A673 (cell line): ENCODE data around the gene CFAP157.

DNA sequence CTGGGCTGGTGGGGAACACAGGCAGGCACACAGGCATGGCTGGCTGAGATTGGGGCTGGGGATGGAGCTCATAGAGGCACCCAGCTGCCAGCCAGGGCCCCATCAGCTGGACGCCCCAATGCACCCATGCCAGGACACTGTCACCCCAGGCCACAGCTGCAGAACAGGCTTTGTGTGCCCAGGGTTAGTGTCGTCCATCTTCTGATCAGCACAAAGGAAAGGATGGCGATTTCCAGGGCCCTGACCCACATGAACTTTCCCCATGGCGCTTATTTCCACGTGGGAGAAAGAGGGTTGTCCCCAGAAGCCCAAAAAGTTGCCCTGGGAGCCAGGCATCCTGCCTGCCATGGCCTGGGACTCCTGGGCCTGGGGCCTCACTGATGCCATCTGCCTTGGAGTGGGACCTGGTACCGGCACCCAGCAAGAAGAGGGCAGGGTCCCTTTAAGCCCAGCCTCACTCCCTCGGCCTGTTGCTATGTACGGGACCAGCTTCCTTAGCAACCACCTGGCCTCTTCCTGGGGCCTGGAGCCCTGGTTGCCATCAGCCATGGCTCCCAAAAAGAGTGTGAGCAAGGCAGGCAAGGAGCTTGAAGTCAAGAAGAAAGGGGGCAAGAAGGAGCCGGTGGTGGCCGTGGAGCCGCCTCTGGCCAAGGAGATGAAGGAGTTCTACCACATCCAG is at the start of gene CFAP157:
Gene CFAP157, plus strand, starts transcription at position 504 of the 679 bp plus-strand sequence.
- PRO-cap, result no peak

GRCh38 chr9:127721337-127721897 is 5.5 kb downstream of the TTC16 start:
- PRO-cap, result no peak

GRCh38 chr9:127754794-127755763 is 20.0 kb upstream of the TOR2A start:
- PRO-cap, result no peak

- PRO-cap, result no peak
Observed at GRCh38 chr9:127769699-127770735, 8.4 kb downstream of the SH2D3C start.

- PRO-cap, result no peak
Observed at GRCh38 chr9:127779164-127779931, 882 bp upstream of the SH2D3C start.

DNA sequence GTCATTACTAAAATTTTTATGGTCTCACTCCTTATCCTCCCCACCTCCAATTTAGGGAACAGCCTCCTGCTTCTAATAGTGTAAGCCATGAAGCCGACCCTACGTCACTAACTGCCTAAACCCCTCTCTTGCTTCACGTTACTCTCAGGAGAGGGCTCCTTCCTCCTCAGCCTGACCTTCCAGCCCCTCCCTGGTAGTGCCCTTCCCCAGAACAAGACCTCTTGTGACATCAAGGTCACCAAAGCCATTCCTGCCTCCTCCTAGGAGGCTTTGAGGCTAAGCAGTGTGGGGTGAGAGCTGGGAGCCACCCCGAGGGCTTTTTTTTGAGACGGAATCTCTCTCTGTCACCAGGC is 2.2 kb upstream of the CDK9 start:
- PRO-cap, result no peak

DNA sequence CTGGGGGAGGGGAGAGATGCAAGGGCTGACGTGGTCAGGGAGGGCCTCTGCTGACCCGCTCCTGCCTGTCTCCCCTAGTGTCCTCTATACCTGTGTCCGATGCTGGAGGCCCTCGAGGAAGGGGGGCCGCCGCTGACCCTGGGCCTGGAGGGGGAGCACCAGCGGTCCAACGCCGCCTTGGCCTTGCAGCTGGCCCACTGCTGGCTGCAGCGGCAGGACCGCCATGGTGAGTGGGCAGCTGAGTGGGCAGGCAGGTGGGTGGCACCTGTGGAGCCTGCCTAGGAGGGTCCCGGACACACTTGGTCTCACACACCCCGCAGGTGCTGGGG is 5.8 kb downstream of the FPGS start:
- PRO-cap, result no peak

GRCh38 chr9:127815908-127816278 is 13.2 kb downstream of the FPGS start:
- PRO-cap, result no peak

DNA sequence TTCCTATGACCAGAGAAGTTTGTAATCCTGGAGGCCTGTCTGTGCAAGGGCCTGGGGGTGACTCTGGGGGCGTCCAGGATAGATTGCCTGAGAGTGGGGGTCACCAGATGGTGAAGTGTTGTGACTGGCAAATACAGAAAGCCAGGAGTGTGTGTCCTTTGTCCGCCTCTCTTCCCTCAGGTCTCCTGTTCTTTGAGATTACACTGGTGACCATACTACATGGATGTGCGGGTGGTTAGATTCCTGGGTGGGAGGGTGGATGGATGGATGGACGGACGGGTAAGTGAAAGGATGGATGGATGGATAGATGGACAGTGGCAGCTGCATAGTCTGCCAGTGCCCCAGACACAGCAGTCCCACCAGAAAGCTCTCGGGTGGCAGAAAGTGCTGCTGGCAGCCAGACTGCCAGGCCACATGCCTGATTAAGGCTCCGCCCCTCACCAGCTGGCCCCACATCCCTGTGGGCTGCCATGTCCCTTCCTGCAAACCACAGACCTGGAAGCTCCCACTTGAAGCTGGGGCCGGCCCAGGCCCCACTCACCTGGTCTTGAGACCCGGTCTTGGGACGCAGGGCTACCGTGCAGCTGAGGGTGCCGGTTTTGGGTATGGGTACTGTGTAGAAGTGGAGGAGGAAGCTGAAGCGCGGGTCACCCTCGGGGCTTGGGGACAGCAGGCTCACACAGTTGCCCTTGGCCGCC is 15.0 kb downstream of the FPGS start:
- PRO-cap, result no peak

GRCh38 chr9:127823754-127824110 is 21.1 kb downstream of the FPGS start:
- PRO-cap, result no peak

DNA sequence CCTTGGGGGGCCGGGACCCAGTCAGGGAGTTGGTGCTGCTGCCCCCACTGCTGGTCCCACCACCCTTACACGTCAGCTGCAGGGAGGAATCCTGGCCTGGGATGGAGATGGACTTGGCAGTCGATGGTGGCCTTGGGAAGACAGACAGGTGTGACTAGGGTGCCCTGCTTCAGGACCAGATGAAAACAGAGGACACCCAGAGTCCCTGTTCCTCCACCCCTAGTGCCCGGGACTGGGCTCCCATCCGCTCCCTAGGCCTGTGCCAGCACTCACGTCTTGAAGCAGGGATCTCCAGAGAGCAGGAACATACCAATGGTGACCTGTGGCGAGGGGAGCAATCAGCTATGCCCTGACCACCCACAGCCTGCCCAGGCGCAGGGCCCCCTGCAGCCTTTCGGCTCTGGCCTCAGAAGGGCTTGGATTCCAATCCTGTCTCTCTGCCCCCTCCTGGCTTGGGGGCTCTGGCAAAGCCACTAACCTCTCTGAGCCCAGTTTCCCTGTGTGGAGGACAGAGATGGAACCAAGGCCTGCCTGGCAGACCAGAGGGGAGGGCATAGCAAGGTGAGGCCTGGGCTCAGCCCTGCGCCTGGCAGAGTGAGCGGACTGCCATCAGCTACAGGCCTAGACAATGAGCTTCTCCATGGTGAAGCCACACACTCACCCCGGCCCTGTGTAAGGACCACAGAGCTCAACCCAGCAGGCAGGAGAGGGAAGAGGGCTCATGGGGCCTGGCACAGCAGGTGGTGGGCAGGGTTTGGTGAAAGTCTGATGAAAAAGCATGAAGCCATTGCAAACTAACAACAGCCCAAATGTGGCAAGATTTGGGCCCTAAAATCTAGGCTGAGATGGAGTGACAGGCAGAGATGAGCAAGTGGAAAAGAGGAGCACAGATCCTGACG is 10.7 kb upstream of the DPM2 start:
- PRO-cap, result no peak

- PRO-cap, result no peak
Observed at GRCh38 chr9:127953353-127953820, 15.7 kb upstream of the DPM2 start.

DNA sequence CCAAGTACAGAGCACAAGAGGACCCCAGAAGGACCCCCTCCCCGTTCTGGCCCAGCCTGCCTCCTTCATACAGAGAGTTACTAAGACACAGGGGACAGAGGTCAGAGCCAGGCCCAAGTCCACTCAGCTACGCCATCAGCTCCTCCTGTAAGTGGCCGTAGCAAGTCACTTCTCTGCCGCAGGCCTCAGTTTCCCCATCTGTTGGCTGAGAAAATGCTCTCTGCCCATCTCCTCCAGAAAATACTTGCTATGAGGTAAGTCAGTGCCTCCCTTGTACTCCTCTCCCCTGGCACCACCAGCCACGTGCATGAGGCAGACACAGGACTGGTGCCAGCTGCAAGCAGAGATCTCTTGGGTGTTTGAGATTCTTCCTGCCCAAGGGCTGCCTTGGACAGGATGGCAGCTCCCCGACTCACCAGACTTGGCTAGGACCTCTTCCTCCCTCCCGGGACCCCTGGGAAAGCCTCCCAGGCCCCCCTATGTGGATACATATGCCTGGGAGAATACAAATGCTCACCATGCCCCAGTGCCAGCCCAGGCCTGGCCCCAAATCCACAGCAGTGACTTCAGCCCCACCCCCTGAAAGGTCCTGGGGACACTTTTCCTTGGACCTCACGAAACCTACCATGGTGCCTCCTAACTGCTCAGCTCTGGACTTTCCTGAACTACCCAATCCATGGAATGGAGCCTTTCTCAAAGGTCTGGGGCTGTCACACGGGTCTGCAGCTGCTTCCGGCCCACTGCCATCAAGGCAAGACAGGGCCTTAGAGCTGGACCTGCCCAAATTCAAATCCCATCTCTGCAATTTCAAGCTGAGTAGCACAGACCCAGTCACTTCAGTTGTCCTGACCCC is 5.1 kb downstream of the EEIG1 start:
- PRO-cap, result no peak

DNA sequence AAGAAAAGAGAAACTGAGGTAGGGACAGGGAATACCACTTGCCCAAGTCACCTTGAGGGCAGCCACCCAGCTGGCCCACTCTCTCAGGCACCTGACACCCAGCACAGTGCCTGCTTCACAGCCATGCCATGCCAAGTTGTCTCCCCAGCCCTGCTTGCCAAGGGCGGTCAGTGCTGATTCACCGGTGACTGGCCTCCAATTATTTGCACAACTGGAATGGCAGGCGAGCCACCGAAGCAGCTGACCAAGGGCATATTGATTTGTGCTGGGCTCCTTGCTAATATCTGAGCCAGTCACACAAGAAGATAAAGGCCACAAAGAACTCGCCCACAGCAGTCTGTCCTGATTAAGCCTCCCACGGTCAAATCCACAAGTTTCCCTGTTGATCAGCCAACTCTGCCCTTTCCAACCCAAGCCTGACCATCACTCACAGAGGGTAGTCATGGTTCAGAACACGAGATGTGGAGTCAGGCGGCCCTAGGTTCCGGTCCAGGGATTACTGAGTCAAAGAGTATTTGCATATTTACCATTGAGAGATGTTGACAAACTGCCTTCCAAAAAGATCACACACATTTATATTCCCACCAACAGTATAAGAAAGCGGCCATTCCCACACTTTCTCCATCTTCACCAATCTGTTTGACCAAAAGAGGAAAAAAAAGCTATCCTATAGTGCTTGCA is 6.4 kb upstream of the EEIG1 start:
- PRO-cap, result no peak

- PRO-cap, result no peak
Observed at GRCh38 chr9:127989012-127989421, 8.2 kb upstream of the EEIG1 start.

GRCh38 chr9:128053651-128054103 is 13.4 kb downstream of the NAIF1 start:
- PRO-cap, result no peak

- PRO-cap, result no peak
Observed at GRCh38 chr9:128107561-128108062, 19.9 kb downstream of the PTGES2 start.

DNA sequence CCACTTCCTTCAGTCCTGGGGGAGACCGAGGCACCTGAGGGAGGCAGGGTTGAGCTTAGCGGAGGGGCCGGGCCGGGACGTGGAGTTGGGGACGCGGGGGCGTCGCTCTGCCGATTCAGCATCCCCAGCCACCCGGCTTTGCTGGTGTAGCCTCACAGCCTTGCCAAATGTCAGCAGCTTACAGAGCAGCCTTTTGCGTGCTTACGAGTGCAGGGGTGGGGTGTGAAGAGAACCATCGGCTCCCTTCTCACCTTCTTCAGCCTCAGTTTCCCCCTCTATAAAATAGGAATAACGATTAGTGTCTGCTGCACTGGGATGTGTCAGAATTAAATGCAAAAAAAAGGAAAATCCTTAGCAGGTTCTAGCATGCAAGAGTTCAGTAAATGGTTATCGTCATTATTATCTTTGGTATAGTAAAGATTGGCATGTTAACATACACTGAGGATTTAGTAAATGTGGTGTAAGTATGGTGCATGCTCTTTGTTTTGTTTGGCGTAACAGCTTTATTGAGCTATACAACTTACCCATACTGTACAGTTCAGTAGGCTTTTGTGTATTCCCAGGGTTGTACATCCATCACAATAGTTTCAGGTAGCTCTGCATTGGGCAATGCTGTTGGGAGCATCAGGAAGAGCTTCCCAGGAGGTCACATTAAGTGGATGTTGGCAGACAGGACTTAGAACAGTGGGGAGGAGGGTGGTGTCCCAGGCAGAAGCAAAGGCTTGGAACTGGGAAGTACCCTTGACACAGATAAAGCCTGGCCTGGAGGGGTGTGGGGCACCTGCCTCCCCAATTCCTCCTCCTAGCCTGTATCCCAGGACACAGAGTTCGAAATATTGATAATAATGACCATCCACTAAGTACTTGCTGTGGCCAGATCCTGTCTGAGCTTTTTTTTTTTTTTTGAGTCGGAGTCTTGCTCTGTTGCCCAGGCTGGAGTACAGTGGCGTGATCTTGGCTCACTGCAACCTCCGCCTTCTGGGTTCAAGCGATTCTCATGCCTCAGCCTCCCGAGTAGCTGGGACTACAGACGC is 1.0 kb downstream of the BBLN start:
- PRO-cap, result no peak

- PRO-cap, result no peak
Observed at GRCh38 chr9:128176263-128176765, 15.1 kb downstream of the CIZ1 start.

GRCh38 chr9:128190505-128191036 is 801 bp downstream of the CIZ1 start:
- PRO-cap, result no peak